Occipital lobe (tissue), 2 donors: ENCODE results near the gene FBXW11.

- RAMPAGE, long total RNA: no peak
Observed at GRCh38 chr5:172004915-172005329, 1.5 kb downstream of the FBXW11 start.

GRCh38 chr5:172006141-172007150 is at the start of gene FBXW11:
Gene FBXW11, minus strand, starts transcription at chr5:172006638.
- RAMPAGE, long total RNA: no peak

DNA sequence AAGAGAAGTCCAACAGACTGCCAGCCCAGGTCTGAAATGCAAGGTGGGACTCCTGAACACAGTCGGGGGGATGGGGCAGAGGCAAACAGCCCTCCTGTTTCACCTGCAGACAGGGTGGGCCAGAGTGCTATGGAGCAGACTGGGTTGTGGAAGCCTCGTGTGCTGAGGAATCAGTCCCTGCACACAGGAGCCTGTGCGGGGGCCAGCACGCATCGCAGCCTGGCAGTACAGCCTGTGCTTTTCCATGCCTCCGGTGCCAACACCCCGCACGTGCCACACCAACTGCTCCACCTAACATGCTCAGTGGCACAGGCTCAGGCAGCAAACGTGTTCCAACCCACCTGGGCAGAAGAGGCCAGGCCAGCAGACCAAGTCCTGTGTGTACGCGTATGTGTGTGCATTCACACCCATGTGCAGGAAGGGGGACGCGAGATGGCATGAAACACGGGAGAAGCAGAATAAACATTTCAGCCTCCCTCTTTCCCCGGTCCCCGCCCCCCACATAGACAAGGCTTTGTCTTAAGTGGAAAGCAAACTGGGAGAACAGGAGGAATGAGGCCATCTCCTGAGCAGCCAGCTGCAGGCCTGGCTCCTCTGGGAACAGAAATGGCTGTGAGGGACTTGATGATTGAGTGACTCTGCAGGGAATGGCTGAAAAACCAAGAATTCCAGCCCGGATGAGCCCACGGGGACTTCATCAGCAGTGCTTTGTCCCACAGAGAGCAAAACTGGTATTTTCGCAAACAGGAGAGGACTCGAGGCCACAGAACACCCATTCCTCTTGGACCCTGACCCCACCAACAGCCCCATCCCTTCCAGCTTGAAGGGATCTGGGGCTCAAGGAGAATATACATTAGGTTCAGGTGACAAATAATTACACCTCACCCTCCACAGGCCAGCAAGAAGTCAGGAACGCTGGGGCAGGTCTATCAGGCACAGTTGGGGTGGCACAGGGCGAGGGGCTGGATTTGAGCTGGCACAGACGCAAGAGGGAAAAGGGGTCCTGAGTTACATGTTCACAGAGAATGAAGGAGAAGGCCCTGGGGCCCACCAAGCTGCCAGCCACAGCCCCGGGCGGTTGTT is 37.7 kb upstream of the FBXW11 start:
- RAMPAGE, long total RNA: no peak

DNA sequence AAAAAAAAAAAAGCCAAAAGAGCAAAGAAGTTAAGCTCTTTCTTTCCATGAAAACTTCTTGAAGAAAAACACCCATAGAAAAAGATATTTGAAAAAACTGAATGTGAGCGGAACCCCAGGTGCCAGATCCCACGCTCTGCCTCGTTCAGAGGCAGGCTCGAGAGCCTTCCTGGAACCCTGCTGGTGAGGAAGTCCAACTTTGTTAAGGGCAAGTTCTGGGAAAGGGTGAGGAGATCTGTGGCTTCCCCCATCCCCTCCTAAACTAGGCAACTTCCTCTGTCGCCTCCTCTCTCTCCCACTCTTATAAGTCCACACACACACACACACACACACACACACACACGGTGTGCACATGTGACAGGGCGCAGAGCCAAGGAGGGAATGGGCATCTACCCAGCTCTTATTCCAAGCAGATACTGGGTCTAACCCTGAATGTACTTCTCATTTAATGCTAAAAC is 72.2 kb upstream of the FBXW11 start:
- RAMPAGE, long total RNA: no peak

GRCh38 chr5:172144022-172144923 is 43.8 kb downstream of the STK10 start:
- RAMPAGE, long total RNA: no peak

DNA sequence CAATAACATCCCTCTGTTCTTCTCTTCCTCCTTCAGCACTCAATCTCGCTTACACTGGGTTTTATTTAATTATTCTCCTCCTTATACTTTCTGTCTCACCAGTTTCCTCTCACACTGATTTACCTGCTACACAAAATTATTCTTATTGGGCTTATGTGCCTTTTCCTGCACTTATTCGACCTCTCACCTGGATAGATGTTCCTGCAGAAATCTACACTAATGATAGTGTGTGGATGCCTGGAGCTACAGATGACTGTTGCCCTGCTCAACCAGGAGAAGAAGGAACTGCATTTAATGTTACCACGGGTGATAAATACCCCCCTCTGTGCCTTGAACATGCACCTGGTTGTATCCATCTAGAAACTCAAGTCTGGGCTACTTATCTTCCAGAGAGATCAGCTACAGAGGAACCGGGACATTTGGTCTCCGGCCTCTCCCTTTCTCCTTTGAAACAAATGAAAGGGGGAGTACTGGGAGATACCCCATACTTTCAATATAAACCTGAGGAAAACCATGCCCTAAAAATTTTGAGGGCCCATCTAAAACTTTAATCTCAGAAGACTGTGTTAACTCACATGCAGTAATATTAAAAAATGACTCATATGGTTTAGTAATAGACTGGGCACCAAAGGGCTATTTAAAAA is 54.5 kb downstream of the SH3PXD2B start:
- RAMPAGE, long total RNA: no peak

DNA sequence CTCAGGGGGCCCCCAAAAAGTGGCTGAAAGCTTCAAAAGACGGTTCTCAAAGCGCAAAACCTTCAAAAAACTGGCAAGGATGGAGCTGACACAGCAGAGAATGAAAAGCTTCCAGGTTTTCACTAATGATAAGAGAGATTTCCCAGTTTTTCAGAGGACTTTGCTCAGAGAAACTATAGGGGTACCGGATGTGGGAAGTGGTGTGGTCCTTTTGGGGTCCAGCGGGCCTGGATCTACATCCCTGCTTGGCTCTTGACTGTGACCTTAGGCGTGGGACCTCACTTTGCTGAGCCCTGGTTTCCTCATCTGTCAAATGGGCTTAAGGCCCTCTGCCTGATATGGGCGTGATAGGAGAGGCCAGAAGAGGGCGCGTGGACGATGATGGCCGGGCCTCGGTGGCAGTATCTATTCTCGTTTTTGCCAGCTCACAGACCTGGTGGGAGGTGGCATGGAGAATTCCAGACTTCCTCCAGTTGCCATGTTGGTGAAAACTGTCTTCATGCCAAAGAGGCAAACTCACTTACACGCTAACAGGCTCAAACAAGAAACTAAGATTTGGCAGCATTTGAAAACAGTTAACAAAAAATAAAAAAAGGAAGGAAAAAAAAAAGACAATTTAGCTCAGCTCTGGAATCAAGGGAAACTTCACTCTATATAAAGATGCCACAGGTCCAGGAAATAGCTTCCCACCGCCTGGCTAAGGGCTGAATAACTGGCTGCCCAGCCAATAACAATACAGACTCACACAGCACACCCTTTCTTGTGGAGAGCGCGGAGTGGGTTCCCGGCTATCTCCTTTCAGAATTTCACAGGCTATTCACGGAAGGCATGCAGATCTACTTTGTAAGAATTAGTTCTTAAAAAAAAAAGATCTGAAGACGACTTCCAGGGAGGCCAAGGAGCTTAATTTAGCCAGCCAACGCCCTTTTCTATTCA is 1.8 kb downstream of the SH3PXD2B start:
- RAMPAGE, long total RNA: no peak

GRCh38 chr5:172573974-172574474 is 67.0 kb upstream of the NEURL1B start:
- RAMPAGE, long total RNA: no peak

- RAMPAGE, long total RNA: no peak
Observed at GRCh38 chr5:172585802-172586900, 54.9 kb upstream of the NEURL1B start.

- RAMPAGE, long total RNA: no peak
Observed at GRCh38 chr5:172644126-172644735, 3.2 kb downstream of the NEURL1B start.

- RAMPAGE, long total RNA: no peak
Observed at GRCh38 chr5:172648010-172648776, 7.1 kb downstream of the NEURL1B start.

GRCh38 chr5:172672419-172672897 is 31.4 kb downstream of the NEURL1B start:
- RAMPAGE, long total RNA: no peak

DNA sequence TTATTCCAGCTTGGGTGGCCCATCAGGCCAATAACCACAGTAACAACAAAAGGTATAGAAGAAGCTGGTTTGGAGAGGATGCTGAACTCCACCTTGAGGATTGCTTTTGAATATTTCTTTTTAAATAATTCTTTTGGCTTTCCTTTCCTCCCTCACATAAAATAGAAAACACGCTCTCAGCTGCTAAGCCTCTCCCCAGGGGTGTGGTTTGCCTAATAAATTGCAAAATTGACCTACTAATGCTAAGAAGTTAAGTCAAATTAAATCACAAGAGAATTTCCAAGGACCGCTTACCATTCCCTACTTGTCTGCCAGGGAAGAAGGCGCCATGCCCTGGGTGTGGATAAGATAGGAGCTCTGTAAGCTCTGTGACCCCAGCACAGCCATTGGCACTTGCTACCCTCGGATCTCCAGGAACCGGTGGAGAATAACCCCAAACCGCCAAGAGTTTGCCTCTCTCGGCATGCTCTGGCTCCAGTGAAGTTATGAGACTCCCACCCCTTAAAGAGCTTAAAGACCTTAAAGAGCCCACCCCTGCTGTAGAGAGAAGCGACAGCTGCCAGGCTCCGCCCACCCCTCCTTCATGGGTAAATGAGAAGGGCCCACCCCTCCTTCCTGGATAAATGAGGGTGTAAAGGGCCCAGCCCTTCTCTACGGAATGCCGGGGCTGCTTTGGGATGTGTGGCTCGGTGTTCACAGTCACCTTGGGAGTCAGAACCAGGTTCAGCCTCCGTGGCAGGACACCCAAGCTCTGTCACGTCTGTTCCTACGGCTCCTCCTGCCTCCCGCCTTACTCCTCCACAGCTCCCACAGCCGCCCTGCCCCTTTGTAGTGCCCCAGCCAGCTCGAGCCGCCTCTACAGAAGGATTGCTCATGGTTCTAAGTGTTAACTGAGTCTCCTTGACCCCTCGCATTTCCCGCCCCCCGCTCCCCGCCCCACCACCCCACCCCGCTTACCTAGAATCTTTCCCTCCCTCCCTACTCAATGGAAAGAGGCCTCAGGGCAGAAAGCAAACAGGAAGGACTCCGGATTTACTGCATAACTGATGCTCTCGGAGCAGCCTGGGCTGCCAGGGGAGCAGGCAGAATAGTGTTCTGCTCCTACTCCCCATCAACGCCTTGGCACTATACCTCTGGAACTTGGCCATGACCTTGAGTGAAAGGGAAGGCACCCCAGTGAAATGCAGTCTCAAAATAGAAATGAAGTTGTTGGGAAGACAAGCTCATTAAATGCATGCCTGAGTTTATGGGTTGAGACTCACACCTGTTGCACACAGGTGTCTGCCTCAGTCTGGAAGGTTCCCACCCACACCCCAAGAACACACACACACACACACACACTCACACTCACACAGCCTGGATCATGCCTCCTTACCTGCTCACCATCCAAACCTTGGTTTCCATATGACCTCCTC is 59.3 kb downstream of the NEURL1B start:
- RAMPAGE, long total RNA: no peak

DNA sequence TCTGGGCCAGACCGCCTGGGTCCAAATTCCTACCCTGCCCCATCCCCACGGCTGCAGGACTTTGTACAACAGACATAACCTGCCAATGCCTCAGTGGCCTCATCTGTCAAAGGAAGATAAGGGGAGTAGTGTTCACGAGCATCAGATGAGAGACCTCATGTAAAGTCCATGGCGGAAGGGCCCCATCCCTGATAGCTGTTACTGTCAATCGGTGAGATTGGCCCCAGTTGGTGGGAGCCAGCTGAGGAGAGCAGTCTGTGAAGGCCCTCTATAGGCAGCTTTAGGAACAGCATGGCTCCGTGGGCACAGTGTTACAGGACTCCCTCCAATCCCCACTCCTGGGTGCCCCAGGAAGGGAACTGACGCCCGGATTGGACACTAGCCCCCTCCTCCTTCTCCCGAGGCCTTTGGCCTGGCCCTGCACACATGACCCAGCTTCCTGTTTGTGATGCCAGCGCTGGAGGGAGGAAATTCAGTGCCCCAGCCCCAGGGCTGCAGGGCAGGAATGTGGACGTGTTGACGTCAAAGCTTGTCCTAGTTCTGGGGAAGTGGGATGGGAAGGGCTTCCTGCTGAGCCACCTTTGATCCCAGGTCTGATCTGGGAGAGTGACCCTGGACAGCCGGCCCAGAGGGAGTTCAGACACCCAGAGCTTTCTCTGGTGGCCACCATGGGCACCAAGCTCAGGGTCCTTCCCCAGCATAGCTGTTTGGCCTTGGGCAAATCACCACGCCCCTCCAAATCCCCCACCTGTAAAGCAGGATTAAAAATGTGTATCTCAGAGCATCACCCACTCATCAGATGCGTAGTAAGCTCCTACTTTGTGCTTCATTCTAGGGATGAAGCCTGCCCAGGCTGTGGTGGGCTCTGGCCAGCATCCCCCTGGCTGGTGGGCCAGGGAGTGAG is 56.1 kb downstream of the DUSP1 start:
- RAMPAGE, long total RNA: no peak

GRCh38 chr5:172716728-172717360 is 54.2 kb downstream of the DUSP1 start:
- RAMPAGE, long total RNA: no peak

DNA sequence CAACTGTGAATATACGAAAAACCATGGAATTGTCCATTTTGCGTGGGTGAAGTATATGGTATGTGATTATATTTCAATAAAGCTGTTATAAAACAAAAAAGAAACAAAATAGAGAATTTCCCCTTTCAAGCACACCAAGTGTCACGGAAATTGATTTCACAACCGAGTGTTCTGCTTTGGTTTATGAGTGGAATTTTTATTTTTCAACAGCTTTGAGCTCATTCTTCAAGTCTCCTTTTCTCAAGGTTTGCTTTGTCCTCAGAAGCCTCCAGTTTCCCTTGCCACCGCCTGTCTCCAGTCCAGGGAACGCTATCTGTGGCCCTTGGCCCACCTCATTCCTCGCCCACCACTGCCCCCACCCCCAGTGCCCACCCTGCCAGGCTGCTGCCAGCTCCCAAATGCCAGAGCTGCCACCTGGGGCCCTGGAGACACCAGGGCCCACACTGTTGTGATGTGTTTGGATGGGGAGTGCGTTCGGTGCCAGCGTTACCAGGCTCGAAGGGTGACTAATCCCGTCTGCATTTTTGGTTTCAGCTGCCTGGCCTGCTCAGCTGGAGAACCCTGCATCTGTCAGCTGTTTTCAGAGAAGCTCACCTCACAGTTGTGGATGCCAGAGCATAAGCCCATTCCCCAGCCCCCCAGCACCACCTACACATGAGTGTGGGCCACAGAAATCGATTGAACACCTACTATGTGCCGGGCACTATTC is 30.3 kb downstream of the DUSP1 start:
- RAMPAGE, long total RNA: no peak

DNA sequence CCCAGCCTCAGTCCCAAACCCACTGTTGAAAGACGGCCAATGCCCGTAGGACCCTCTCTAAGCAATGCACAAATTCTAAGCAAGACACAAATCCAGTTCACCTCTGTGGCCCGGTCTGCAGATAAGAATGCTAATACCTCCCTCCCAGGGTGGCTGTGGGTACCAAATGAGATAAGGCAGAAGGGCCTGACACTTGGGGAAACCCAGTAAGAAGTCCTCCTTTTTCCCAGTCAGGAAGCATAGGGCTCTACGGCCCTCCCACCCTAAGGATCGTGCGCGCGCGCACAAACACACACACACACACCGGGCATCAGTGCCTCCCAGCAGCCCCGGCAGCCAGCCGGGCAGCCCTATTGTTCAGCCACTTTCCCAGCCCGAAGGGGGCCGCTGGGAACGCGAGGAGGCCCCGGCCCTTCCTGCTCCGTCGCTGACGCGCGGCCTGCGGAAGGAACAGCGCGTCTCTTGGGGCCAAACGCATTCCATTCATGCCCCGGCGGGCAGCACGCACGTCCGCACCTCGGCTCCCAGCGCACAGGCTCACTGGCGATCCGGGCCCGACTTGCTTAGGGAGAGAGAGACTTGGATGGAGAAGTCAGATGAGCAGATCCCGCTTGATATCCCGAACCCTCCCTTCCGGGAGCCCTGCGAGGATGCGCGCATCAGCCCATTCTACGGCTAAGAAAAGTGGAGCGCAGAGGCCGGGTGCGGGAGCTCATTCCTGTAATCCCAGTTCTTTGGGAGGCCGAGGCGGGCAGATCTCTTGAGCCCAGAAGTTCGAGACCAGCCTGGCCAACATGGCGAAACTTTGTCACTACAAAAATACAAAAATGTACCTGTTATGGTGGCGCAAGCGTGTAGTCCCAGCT is 22.6 kb downstream of the DUSP1 start:
- RAMPAGE, long total RNA: no peak

GRCh38 chr5:172763966-172764376 is 7.0 kb downstream of the DUSP1 start:
- RAMPAGE, long total RNA: no peak

- RAMPAGE, long total RNA: no peak
Observed at GRCh38 chr5:172835703-172835975, 1.6 kb downstream of the ERGIC1 start.

DNA sequence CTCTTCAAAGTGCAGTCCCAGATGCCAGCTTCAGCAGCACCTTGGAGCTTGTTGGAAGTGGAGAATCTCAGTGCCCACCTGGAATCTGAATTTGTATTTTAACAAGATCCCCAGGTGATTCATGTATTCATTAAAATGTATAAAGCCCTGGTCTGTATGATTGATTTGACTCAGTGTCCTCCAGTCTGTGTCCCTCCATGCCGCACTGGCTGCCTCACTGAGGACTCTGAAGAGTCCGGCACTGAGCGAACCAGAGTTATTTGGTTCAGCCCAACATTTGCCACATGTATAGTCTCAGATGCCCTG is 6.6 kb downstream of the ERGIC1 start:
- RAMPAGE, long total RNA: no peak